Left common carotid artery plus branches (tissue), 1 donor: ENCODE results near the gene TMC5.

DNA sequence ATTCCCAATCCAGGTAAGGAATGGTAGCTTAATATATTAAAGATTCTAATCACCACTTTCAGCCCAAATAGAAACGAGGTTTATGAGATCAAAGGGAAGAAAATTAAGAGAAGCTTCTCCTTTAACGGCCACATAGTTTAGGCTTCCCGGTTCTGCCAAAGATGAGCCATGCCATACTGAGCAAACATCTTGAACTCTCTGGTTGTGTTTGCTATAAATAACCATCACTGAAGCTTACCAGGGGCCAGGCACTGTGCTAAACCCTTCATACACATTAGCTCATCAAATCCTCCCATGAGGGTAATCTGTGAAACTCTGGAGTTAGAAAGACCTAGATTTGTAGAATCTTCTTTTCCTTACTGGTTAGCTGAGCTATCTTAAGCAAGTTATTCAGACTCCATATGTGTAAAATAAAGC is 2.7 kb downstream of the MYH11 start:
- PRO-cap: no peak

GRCh38 chr16:15908046-15908578 is 19.7 kb upstream of the CEP20 start:
- PRO-cap: no peak

DNA sequence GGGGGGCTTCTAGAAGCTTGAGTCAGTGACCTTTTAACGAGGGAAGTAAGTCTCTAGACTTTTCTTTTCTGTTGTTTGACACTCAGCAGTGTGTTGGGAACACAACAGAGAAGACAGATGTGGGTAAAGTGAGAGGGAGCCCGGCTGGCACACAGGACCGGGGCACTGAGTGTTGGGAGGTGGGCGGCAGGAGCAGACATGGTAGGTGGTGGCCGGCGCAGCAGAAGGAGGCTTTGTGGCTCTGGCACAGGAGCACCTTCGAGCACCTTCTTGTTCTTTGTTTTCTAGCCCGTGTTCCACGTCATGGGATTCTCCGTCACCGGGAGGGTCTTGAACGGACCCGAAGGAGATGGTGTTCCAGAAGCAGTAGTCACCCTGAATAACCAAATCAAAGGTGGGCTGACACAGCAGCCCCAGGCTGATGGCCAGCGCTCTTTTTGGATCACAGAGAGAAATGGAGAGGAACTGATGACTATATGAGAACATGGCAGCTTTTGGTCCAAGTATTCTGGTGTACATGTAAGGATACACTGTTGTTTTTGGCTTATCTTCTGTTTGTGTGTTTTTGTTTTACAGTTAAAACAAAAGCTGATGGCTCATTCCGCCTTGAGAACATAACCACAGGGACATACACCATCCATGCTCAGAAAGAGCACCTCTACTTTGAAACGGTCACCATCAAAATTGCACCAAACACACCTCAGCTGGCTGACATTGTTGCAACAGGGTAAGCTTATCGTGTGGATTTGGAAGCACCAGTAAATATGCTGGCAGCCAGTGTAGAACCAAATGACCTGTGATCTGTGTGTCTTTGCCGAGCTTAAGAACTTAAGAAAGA is 23.3 kb downstream of the NOMO3 start:
- PRO-cap: no peak

GRCh38 chr16:17305657-17306332 is 165.0 kb downstream of the XYLT1 start:
- PRO-cap: no peak

- PRO-cap: no peak
Measured at GRCh38 chr16:17328790-17329329, 141.9 kb downstream of the XYLT1 start.

- PRO-cap: no peak
Measured at GRCh38 chr16:17461944-17462789, 8.6 kb downstream of the XYLT1 start.

GRCh38 chr16:17471138-17472082 is 650 bp upstream of the XYLT1 start:
- PRO-cap: unidirectional peak, minus-strand start at chr16:17471399

DNA sequence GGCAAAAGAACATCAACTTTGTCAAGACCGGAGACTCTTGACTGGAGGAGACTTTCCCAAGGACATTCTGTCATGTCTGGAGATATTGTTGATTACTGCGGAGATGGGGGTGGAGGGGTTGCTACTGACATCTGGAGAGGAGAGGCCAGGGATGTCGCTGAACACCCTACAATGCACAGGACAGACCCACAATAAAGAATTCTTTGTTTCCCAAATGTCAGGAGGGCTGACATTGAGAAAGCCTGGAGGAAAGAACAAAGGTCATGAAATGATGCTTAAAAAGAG is 122.3 kb upstream of the XYLT1 start:
- PRO-cap: no peak

GRCh38 chr16:18570945-18571419 is 9.1 kb upstream of the NOMO2 start:
- PRO-cap: no peak

DNA sequence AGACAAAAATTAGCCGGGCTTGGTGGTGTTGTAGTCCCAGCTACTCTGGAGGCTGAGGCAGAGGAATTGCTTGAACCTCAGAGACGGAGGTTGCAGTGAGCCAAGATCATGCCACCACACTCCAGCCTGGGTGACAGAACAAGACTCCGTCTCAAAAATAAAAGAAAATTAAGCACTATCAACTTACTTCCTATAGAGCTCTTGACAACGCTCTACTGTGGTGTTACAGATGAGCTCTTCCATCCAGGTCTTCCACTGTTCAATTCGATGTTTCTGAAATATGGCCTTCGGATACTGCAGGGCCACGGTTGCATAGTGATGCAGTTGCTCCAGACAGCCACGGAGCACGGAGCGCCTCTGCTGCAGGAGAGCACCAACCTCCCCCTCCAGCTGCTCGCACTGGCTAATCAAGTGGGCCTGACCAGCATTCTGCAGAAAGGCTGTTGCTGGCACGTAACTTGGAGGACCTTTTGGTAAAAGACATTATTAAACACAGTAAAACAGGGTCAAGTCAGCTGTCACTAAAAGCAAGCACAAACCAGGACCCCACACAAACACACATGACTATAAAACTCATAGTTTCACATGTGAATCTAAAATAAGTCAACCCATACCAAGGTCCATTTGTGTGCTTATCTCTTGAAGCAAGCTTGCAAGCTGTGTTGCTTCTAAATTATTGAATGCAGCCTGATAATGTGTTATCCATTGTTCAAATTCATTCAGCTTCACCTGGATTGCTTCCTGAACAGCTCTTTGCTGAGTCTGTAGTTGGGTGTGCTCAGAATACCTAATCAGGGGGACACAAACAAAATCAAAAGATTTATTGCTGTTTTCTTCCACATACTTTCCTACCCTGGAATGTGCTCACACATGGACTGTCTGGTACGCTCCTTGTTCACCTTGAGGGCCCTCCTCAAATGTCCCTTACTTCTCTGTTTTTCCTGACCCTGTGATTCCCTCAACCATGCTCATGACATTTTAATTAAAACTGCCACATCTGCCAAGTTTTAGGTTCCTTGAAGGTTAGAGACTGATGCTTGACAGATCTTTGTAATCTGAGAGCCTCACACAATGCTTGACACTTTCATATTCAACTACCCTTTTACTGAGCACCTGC is 34.8 kb upstream of the ARL6IP1 start:
- PRO-cap: no peak

GRCh38 chr16:18847454-18848251 is 46.3 kb upstream of the ARL6IP1 start:
- PRO-cap: no peak

GRCh38 chr16:18863493-18864276 is 62.3 kb upstream of the ARL6IP1 start:
- PRO-cap: no peak

DNA sequence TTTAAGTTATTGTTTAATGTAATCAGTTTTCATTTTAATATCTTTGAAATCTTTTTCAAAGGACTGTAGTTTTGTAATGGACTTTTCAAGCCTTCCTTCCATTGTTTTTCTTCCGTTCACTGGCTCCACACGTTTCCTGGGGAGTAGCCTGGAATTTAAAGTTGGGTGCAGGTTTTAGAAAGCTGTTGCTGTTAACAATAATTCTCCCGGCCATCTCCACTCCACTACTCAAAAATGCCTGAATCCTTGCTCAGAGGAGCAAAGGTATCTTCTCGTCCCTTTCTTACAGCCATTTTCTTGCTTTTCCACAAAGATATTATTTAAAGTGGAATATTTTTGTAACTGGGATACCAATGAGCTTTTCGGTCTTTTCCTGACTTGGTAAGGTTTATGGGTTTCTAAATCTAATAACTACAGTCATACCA is 4.7 kb upstream of the COQ7 start:
- PRO-cap: no peak

DNA sequence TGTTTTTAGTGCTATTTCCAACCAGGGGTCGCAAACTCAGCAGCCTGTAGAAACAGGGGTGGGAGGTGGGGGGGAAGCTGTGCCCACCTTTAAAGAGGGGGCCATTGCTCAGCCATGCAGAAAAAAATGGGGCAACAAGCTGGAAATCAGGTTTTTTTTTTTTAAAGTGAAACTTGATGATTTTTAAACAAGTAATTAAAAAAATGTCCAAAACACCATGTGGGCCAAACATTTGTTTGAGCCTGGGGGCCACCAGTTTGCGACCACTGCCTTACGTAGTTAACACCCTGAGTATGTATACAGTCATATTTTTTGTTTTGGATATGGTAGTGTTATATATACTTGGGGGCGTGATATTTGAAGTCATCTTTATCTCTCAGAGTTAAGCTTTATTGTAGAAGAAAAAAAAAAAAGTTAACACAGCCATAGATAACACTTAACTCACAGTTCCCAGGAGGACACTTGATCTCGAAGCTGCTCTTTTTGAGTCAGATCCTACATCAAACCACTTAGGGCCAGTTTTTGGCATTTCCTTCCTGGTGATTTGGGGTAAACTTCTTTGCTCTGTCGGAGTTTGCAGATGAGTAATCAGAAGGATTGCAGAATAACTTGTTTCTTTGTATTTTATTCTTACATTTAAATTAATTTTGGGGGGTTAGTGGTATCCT is 5.7 kb downstream of the ITPRIPL2 start:
- PRO-cap: no peak

- PRO-cap: no peak
Measured at GRCh38 chr16:19130617-19131659, 17.2 kb downstream of the ITPRIPL2 start.

GRCh38 chr16:19167538-19167990 is 476 bp upstream of the SYT17 start:
- PRO-cap: no peak

GRCh38 chr16:19168816-19169223 is 780 bp downstream of the SYT17 start:
- PRO-cap: no peak

DNA sequence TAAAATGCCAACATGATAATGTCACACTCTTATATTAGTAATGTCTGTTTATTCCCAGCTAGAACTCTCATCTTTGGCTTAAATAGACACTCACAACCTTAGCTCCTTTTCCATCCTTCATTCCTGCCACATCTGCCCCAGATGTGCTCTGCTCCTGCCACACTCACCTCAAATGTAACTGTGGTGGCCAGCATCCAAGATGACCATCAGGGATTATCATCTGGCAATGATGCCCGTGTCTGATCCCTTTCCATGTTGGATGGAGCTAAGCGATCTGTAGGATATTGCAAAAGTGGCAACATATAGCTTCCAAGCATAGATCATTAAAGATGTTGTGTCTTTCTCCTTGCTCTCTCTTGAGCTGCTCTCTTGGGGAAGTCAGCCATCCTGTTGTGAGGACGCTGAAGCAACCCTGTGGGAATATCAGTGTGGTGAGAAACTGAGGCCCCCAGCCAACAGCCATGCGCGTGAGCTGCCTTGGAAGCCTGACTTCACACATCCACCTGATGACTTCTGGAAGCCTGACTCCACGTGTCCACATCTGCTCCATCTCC is 36.3 kb upstream of the TMC5 start:
- PRO-cap: no peak

GRCh38 chr16:19384734-19385091 is 33.0 kb upstream of the TMC5 start:
- PRO-cap: no peak

- PRO-cap: no peak
Measured at GRCh38 chr16:19417316-19418429, at the start of gene TMC5. TSS of gene TMC5 (plus strand) at chr16:19417883.